Cardiac fibroblast (primary cell): ENCODE measurements around the genes FRS2, CNOT2 and KCNMB4.

- RRBS: 1% methylated on average over 26 of the region's 65 CpGs
These were observed 400 bp downstream of the RAP1B start for GRCh38 chr12:68611078-68611519.

DNA sequence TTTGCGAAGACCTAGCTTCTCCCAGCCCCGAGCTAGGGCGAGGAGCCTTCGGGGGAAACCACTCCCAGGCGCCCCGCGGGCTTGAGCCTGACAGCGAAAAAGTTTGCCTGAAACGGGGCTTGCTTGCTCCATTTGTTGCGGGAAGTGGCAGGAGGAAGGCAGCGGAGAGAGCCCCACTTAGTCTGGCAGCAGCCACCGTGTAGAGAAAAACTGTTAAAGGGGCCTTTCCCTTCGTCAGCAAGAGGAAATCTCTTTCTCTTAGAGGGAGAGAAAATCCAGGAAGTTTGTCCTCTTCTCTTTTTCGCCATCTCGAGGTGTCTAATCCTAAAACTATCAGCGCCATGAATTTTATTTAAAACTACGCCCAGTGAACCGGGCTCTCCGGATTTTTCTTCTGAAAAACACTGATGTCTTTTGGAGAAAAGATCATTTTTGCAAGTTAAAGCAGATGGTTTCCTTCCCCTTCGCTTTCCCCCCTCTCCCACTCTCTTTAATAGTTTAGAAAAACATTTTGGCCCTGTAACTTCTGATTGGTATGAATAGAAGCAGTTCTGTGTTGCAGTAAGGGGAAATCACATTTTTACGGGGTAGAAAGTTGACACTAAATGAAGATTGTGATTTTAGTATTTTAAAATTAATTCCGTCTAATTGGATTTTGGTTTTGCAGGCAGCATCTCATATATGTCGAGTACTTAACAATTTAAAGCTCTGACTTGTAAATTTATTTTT lies 985 bp downstream of the RAP1B start:
- RRBS: no CpG with 5 or more reads among the region's 23 CpGs

DNA sequence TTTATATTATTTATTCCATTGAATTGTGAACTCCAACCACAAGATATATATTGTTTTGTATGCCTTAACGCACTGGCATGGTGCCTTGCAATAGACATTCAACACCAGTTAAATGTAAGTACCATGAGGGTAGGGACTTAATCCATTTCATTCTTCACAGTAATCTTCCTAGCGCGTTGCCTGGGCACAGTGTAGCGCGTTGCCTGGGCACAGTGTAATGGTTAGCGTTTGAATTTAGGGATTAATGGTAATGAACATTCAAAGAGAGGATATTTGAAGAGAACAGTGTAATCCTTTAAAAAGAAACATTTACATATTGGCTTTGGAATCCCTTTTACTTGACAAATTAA lies 2.8 kb downstream of the RAP1B start:
- RRBS: no CpG with 5 or more reads among the region's 6 CpGs

GRCh38 chr12:68613876-68614590 lies 3.3 kb downstream of the RAP1B start:
- RRBS: no CpG with 5 or more reads among the region's 6 CpGs

GRCh38 chr12:68687159-68687669 lies 436 bp downstream of the NUP107 start:
- RRBS: no CpG with 5 or more reads among the region's 19 CpGs

DNA sequence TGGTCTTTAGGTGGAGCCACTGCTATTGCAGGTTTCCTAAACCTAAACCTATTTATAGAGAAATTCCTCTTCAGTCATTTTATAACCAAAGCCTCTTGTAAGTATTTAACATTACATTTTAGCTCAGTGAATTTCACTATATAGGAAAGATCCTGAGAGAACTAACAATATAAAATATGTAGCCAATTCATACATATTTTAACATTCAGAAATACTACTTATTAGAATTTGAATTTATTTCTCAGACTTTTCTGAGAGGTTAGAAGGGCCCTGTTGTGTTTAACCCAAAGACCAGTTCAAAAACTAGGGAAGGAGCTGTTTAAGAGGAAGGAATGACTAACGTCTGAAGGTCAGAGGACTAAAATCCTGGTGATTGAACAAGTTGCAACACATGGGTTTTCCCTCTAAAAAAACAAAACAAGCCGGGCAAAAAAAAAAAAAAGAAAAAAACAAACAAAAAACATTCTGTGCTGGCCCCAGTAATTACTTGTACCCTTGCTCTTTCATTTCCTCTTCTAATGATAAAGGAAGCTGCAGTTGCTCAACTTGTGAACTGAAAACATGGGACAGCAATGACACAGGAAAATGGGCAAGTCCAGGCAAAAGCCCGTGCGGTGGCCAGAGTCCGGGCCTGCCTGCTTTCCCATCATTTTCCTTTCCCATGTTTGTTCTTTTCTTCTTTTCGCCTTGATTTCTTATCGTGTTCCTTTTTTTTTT lies 20.7 kb upstream of the MDM2 start:
- RRBS: no CpG with 5 or more reads among the region's 7 CpGs

DNA sequence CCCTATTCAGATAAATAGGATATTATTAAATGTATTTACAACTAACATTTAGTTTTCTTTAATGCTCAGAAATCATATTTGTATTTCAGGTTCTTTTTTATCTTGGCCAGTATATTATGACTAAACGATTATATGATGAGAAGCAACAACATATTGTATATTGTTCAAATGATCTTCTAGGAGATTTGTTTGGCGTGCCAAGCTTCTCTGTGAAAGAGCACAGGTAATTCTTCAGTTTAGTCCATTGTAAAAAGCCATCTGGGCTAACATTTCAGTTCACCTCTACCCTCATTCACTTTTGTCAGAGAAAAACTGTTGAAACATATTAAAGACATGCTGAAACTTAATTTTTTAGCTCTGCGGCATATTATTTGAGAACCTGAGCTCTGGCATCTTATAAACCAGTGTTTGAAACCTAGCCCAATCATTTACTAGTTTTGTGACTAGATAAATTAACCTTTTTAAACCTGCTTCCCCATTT lies 8.8 kb downstream of the MDM2 start:
- RRBS: no CpG with 5 or more reads among the region's 3 CpGs

GRCh38 chr12:68845141-68845994 lies 37.4 kb downstream of the MDM2 start:
- RRBS: no CpG with 5 or more reads among the region's 12 CpGs

- RRBS: no CpG with 5 or more reads among the region's 5 CpGs
These were observed 14.6 kb downstream of the CPM start for GRCh38 chr12:68918221-68918837.

DNA sequence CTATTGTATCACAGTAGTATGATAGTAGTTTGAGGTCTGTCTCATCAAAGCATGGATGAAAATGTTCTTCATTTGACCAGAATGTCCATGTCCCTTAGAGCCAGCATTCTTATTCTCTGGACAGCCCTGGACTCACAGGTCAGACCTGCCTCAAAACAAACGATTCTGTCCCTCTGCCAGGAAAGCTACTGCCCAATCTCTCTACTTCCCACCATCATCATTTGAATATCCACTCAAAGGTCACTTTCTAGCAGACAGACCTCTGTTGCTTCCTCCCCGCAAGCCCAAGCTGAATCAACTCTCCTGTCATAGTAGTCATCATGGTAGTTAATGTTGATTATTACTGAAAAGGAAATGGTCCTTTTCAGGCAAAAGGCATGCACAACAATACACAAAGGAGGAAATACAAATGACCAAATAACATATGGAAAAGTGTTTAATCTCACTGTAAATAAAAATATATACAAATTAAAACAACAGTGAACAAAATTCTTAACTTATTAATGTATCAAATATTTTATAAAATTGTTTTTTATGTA lies 39.6 kb upstream of the CPM start:
- RRBS: no CpG with 5 or more reads among the region's 2 CpGs

- RRBS: no CpG with 5 or more reads among the region's 7 CpGs
These were observed 120.1 kb upstream of the CPM start for GRCh38 chr12:69052982-69053632.

- RRBS: no CpG with 5 or more reads among the region's 3 CpGs
These were observed 137.7 kb upstream of the CPSF6 start for GRCh38 chr12:69101691-69102095.

DNA sequence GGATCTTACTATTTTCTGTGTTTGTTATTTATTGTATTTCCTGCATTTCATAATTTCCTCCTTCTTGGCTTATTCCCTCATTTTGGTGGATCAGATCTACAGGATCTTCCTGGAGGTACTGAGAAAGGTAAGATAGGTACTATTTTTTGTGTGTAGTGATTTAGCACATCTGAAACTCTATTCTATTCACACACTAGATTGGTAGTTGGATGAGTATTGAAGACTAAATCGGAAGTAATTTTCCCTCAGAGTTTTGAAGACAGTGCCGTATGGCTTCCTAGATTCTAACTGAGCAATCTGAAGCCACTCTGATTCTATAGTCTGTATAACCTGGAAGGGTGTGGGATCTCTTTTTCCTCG lies 453 bp upstream of the YEATS4 start:
- RRBS: no CpG with 5 or more reads among the region's 3 CpGs

- RRBS: 1% methylated on average over 11 of the region's 72 CpGs
These were observed at the start of gene FRS2 for GRCh38 chr12:69469962-69470936. Gene FRS2, plus strand, starts transcription at chr12:69470388.

- RRBS: no CpG with 5 or more reads among the region's 4 CpGs
These were observed 2.6 kb downstream of the CCT2 start for GRCh38 chr12:69587847-69588314.

DNA sequence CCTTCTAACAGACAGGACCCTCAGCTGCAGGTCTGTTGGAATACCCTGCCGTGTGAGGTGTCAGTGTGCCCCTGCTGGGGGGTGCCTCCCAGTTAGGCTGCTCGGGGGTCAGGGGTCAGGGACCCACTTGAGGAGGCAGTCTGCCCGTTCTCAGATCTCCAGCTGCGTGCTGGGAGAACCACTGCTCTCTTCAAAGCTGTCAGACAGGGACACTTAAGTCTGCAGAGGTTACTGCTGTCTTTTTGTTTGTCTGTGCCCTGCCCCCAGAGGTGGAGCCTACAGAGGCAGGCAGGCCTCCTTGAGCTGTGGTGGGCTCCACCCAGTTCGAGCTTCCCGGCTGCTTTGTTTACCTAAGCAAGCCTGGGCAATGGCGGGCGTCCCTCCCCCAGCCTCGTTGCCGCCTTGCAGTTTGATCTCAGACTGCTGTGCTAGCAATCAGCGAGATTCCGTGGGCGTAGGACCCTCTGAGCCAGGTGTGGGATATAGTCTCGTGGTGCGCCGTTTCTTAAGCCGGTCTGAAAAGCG lies 40.0 kb downstream of the RAB3IP start:
- RRBS: no CpG with 5 or more reads among the region's 18 CpGs

DNA sequence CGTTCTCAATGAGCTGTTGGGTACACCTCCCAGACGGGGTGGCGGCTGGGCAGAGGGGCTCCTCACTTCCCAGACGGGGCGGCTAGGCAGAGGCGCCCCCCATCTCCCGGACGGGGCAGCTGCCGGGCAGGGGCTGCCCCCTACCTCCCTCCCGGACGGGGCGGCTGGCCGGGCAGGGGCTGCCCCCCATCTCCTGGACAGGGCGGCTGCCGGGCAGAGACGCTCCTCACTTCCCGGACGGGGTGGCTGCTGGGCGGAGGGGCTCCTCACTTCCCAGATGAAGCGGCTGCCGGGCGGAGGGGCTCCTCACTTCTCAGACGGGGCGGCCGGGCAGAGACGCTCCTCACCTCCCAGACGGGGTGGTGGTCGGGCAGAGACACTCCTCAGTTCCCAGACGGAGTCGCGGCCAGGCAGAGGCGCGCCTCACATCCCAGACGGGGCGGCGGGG lies 28.1 kb downstream of the MYRFL start:
- RRBS: no CpG with 5 or more reads among the region's 36 CpGs

- RRBS: no CpG with 5 or more reads among the region's 40 CpGs
These were observed at the start of gene CNOT2 for GRCh38 chr12:70243144-70243526. Gene CNOT2, plus strand, starts transcription at chr12:70243433.

DNA sequence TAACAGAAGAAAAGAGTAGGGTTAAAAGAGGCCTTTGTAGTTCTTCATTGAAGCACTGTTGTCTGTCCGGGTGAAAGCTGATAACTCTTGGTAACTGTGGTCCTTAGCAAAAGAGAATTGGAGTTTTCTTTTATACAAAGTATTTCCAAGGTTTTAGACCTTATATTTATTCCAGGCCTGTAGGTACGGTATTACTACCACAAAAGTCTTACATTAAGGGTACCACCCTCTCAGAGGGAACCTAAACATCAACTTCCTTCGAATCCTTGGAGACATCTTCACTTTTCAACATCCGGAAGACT lies 1.1 kb downstream of the CNOT2 start:
- RRBS: no CpG with 5 or more reads among the region's 4 CpGs

GRCh38 chr12:70366055-70367051 lies at the start of gene KCNMB4:
Gene KCNMB4, plus strand, starts transcription at chr12:70366290.
- RRBS: 3% methylated on average over 25 of the region's 112 CpGs